ENCODE data around the genes PPP2R5C, ZNF839 and ANKRD9.

DNA sequence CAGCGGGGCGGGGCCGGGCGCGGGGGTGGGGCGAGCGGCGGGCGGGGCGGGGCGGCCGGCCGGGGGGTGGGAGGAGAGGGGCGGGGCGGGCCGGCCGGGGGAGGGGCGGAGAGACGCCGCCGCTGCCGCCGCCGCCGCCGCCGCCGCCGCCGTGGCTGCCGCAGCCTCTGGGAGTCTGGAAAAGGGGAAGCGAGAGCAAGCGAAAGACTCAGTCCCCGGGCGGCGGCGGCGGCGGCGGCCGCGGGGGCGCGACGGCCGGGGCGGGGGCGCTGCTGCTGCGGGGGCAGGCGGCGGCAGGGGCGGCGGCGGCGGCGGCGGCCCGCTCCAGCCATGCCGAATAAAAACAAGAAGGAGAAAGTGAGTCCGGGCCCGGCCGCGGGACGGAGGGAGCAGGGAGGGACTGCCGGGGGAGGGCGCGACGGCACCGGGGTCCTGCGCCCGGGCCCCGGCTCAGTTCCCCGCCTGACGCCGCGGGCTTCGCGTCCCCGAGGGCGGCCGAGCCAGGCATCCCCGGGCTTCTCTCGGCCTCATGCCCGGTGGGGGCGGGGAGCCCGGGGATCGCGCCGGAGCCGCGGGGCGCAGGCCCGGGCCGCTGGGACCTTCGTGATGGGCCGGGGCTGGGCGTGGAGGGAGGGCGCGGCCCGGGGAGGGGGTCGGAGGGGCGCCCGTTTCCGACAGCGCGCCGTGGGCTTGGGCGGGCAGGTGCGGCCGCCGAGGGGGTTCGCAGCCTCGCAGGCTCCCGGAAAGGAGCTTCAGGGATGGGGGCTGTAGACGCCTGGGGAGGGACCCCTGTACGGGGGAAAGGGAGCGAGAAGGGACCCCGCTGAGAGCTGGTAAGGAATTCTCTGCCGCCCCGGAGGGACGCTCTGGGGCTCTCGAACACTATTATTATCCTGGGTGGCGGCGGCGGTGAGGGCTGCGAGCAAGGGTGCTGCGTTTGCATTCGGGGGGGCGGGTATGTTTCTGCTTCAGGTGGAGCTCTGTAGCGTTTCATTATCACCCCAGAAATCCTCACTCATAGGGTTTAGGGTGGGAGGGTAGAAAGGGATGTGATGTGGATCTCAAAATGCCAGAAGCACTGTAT, at the start of gene PPP2R5C:
PPP2R5C (plus strand) TSS at position 146 of the 1,084 bp plus-strand sequence.
- PRO-cap = bidirectional peak, plus-strand start at position 207 of the sequence, minus-strand start outside the sequence; bidirectional peak, plus-strand start at position 530 of the sequence, minus-strand start at position 531 of the sequence
- RRBS = 7% methylated on average over 34 of the region's 130 CpGs

- PRO-cap = no peak
- RRBS = no CpG with 5 or more reads among the region's 14 CpGs
Measured at GRCh38 chr14:101774344-101775365, 13.1 kb downstream of the PPP2R5C start.

DNA sequence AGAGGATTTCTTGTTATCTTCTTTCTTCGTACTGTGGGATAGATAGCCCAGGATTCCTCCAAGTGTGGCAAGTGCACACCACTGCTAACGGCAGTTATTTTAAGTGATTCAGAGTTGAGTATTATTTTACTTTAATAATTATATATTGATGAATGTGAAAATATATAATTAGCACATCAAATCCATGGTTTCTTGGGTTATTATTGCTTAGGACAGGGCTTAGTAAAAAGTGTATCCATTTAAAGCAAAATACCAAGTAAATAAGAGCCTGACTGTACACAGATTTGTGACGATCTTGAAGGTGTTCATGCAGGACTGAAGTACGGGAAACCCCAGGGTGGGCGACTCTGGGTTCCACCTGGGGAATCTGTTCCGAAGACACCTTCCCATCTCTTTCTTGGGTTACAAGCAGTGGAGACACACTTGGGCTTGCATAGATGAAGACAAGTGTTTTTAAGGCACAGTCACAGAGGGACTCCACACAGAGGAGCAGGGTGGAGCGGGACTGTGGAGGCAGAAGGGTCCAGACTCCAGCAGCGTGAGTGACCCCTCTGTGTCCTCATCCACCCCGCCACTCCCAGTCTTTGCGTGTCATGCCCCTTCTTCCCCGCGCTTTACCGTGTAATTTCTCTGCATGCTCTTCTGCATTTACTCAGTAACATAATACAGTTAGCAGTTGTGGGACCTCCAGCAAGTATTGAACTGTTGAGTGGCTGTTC, 70.9 kb downstream of the PPP2R5C start:
- PRO-cap = no peak
- RRBS = no CpG with 5 or more reads among the region's 13 CpGs

DNA sequence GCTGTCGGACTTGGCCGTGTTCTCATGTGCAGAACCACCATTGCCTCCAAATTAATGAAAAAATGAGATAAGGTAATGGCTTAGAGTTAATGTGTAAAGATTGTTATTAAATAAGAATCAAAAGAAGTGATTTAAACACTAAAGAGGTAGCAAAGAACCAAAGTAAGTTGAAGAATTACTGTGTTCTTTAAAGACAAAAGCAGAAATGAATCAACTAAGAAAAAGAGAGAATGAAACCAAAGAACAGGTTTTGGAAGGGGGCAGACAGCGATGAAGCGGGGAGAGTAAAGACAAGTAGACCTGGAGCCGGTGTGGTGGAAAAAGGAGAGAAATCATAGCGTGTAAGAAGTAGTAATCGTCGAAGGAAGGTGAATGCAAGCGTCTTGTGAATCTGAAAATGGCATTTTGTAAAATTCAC, 76.4 kb downstream of the PPP2R5C start:
- PRO-cap = no peak
- RRBS = no CpG with 5 or more reads among the region's 9 CpGs

- PRO-cap = no peak
- RRBS = 96% methylated on average over 4 of the region's 27 CpGs
Measured at GRCh38 chr14:101843636-101844894, 82.6 kb downstream of the PPP2R5C start.

GRCh38 chr14:101965215-101965623, 846 bp downstream of the DYNC1H1 start:
- PRO-cap = no peak
- RRBS = 2% methylated on average over 8 of the region's 27 CpGs

DNA sequence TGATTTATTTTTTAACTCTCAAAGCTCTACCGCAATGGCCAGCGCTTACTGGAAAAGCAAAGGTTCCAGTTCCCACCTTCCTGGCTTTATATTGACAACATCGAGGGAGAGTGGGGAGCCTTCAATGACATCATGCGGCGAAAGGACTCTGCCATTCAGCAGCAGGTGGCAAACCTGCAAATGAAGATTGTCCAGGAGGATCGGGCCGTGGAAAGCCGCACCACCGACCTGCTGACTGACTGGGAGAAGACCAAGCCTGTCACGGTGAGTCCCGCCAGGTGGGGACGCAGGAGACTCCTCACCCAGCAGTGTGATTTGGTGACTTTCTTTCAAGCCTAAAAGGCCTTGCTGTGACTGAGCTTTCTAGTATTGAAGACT, 32.6 kb downstream of the DYNC1H1 start:
- PRO-cap = no peak
- RRBS = no CpG with 5 or more reads among the region's 12 CpGs

- PRO-cap = no peak
- RRBS = no CpG with 5 or more reads among the region's 14 CpGs
Measured at GRCh38 chr14:102019836-102020582, 55.6 kb downstream of the DYNC1H1 start.

GRCh38 chr14:102039296-102040000, 47.4 kb downstream of the HSP90AA1 start:
- PRO-cap = no peak
- RRBS = no CpG with 5 or more reads among the region's 23 CpGs

- PRO-cap = no peak
- RRBS = no CpG with 5 or more reads among the region's 15 CpGs
Measured at GRCh38 chr14:102253037-102253739, 51.8 kb downstream of the MOK start.

GRCh38 chr14:102279861-102280443, 25.0 kb downstream of the MOK start:
- PRO-cap = bidirectional peak, plus-strand start at chr14:102280082, minus-strand start at chr14:102279982
- RRBS = no CpG with 5 or more reads among the region's 11 CpGs

DNA sequence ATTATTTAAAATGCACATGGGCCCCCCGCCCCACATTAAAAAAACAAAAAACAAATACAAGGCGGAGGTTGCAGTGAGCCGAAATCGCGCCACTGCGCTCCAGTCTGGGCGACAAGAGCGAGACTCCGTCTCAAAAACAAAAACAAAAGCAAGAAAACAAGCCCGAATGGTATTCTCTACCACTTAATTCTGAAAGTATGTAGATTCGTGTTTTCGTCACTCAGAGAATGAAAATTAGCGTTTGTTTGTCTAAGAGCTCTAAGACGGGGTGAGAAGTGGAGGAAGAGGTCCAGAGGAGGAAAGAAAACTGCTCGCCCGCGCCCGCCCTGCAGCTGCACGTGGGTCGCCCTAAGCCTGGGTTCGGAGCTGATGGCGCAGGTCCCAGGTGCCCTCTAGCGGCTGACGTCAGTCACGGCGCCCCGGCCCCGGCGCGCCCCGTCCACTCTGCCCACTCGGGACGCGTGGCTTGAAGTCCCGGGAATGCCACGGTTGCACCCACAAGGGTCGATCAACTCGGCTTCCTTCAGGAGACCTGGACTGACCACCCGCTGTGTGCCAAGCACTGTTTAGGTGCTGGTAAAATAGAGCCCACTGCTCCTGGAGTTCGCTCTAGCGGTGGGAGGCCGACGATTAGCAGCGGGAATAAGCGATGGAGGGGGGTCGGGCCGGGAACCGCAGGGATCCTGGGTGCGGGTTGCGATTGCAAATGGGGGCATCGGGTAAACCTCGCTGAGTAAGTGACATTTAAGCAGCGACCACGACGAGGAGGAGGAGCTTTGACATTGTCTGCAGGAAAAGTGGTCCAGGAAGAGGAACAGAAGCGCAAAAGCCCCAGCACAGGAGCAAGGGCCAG, 5.3 kb upstream of the ZNF839 start:
- PRO-cap = bidirectional peak, plus-strand start at position 412 of the sequence, minus-strand start at position 340 of the sequence
- RRBS = under 1% methylated on average over 8 of the region's 56 CpGs

- PRO-cap = bidirectional peak, plus-strand start at chr14:102319732, minus-strand start at chr14:102319658
- RRBS = 2% methylated on average over 17 of the region's 85 CpGs
Measured at GRCh38 chr14:102318998-102320058, at the start of gene ZNF839. Gene ZNF839, plus strand, starts transcription at chr14:102319746.

GRCh38 chr14:102326521-102326984, 7.0 kb downstream of the ZNF839 start:
- PRO-cap = no peak
- RRBS = no CpG with 5 or more reads among the region's 14 CpGs

- PRO-cap = no peak
- RRBS = no CpG with 5 or more reads among the region's 4 CpGs
Measured at GRCh38 chr14:102365296-102365704, 2.6 kb downstream of the TECPR2 start.

DNA sequence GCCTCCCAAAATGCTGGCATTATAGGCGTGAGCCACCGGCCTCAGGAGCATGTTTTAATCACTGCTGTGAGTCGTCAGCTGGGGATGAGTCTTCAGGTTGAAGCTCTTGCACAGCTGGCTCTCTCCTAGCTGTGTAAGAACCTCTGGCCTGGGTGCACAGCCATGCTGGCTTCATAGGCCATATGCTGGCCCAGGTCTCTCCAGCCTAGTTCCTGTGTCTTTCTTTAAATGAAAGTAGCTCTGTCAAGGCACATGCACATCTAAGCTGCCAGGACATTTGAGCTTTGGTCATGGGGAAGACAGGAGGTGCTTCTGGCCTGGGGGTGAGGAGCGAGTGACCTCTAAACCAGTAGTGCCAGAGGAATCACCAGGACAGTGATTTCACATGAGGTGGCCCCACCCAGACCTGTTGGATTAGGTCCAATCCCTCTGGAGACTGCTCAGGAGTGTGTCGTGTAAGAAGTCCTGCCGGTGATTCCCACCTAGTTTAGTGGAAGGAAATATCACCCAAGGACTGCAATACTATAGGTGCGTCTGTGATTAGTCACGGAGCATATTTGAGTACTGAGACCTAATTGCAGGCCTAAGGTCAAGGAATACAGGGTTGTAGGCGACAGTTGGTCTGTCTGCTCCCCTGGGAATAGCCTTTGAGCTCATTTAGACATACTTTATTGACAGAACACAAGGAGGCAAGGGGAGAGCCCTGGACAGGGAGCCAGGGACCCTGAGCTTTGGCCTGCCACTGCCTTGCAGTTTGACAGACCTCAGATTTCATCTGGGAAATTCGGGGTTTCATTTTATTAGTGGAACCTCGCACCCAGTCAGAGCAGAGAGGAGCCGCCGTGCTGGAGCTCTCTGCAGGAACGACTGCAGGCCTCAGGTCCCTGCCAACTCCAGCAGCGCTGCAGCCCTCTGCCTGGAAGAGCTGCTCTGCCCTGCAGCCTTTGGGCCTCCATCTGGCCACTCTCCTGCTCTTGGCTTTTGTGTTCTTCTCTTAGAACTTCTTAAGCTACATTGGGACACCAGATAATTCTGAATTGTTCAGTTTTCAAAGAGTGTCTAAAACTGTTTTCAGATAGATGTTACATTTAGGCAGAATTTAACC, 67.0 kb downstream of the ANKRD9 start:
- PRO-cap = no peak
- RRBS = no CpG with 5 or more reads among the region's 15 CpGs

GRCh38 chr14:102450180-102450686, 59.3 kb downstream of the ANKRD9 start:
- PRO-cap = no peak
- RRBS = no CpG with 5 or more reads among the region's 6 CpGs

GRCh38 chr14:102509415-102510183, at the start of gene ANKRD9:
Gene ANKRD9, minus strand, starts transcription at chr14:102509776.
- PRO-cap = bidirectional peak, plus-strand start at chr14:102510055, minus-strand start at chr14:102509804
- RRBS = 1% methylated on average over 67 of the region's 126 CpGs

DNA sequence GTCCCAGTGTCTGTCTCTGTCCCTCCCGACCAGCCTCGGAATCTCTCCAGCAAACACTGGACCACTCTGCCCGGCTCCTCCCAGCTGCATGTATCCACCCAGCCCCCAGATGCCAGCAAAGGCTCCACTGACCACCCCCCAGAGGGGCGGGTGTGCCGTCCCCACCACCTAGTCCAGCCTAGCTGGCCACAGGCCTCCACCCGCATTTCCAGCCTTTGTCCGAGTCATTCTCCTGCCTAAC, 34.4 kb upstream of the ANKRD9 start:
- PRO-cap = no peak
- RRBS = no CpG with 5 or more reads among the region's 7 CpGs

DNA sequence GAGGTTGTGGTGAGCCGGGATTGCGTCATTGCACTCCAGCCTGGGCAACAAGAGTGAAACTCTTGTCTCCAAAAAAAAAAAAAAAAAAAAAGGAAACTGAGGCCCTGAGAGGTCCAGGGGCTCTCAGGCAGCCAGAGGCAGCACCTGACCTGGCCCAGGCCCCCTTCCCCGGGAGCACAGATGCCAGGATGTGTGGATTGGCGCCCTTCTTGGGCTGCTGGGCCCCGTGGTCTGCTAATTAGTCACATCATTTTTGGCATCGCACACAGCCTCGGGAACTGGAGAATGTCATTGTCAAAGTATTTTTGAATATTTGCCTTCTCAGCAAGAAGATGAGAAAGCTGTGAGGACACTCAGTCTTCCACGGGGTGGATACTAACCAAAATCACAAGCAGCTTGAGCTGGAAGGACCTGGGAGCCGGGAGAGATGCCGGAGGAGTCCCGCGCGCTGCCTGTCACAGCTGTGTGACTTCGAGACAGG, 12.6 kb upstream of the RCOR1 start:
- PRO-cap = bidirectional peak, plus-strand start at position 394 of the sequence, minus-strand start at position 227 of the sequence
- RRBS = no CpG with 5 or more reads among the region's 14 CpGs

All from MCF 10A (cell line).